Left common carotid artery plus branches (tissue), 1 donor: ENCODE measurements around the genes SULT6B1 and CYP1B1.

DNA sequence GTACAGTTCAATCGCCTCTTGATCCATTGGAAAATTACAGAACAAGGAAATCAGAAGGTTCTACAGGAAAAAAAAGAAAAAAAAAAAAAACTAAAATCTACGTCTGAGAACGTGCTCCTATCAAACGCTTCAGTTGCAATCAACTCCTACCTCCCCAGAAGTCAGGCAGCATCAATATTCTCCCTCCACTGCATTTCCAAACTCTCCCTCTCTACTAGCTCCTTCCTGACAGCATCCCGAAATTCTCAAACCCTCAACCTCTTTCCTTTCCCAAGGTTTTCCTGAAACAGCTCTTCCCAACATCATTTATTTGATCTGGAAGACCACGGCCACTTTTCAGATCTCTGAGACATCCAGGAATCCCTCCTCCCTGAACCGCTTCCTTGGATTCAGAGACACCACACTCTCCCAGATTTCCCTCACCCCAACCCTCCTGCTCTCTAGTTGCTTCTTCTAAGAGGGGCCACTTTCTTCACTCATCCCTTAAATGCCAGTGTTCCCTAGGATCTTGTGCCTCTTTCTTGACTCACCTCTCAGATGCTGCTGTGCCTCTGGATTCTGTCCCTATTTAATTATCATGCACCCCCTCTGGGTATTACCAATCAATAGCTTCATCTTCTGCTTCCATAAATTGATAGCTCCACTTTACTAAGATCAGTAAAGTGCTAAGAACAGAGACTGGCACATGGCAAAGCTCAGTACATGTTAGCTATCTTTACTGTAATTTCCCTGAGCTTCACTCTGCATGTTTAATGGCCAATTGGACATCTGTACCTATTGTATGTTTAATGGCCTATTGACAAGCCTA is 34.3 kb downstream of the FEZ2 start:
- PRO-cap = no peak

- PRO-cap = no peak
These were observed 100.2 kb downstream of the STRN start for GRCh38 chr2:36866213-36866488.

GRCh38 chr2:36921204-36922018 is 44.9 kb downstream of the STRN start:
- PRO-cap = no peak

DNA sequence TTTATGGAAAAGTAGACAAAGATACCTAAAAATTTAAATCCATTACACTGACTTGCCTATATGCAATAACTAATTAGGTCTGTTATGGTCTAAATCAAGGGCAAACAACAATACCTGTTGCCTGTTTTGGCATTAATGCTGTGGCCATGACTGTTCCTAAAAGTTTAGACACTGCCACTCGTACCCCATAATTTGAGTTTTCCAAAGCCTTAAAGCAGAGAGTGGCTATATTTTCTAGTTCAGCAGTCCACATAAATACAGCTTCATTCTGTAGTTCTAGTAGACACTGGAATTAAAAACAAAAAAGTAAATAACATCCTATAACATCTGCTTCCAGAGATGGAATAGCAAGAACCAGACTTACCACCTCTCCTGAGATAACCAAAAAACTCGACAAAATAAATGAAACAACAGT is 12.2 kb downstream of the HEATR5B start:
- PRO-cap = no peak

GRCh38 chr2:37089414-37090088 is 5.2 kb downstream of the GPATCH11 start:
- PRO-cap = no peak

GRCh38 chr2:37149559-37149927 is 7.2 kb downstream of the EIF2AK2 start:
- PRO-cap = no peak

DNA sequence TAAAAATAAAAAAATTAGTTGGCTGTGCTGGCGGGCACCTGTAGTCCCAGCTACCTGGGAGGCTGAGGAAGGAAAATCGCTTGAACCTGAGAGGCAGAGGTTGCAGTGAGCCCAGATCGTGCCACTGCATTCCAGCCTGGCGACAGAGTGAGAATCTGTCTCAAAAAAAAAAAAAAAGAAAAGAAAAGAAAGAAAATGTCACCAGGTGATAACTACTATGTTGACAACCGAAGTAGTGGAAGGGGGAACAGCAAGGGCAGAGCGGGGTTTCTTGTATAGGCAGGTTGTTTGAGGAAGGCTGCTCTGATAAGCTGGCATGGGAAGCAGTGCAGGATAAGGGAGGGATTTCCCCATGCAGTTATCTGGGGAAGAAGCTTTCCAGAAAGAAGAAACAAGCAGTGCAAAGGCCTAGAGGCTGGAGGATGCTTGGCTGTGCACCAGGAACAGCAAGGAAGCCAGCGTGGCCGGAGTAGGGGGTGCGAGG is 960 bp downstream of the EIF2AK2 start:
- PRO-cap = no peak

GRCh38 chr2:37188594-37189015 is at the start of gene SULT6B1:
Gene SULT6B1, minus strand, starts transcription at chr2:37188670.
- PRO-cap = no peak

DNA sequence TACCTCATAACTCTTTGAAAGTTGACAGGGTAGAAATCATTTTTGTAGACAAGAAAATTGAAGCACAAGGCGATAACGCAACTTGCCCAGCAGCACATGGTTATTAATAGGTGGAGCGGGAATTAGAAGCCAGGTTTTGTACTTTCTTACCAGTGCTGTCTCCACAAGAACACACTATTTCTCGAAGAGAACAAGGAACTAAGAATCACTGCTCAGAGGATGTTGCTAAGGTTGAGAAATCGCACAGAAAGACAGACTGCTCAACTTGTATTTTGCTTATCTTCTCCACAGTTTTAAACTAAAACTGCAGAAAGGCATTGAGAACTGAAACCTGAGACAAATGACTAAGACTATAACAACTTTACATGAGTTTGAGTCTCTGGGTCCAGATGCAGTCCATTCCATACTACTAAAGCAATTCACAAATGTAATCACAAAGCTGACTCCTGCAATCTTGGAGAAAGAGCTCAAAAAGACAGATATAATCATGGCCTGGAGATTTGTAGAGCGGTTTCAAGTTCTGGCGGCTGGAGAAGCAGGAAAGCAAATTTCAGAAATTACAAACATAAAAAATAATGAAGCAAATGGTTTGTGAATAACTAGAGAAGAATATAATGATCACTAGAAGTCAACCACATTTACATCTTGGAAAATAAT is 6.2 kb downstream of the PRKD3 start:
- PRO-cap = no peak

DNA sequence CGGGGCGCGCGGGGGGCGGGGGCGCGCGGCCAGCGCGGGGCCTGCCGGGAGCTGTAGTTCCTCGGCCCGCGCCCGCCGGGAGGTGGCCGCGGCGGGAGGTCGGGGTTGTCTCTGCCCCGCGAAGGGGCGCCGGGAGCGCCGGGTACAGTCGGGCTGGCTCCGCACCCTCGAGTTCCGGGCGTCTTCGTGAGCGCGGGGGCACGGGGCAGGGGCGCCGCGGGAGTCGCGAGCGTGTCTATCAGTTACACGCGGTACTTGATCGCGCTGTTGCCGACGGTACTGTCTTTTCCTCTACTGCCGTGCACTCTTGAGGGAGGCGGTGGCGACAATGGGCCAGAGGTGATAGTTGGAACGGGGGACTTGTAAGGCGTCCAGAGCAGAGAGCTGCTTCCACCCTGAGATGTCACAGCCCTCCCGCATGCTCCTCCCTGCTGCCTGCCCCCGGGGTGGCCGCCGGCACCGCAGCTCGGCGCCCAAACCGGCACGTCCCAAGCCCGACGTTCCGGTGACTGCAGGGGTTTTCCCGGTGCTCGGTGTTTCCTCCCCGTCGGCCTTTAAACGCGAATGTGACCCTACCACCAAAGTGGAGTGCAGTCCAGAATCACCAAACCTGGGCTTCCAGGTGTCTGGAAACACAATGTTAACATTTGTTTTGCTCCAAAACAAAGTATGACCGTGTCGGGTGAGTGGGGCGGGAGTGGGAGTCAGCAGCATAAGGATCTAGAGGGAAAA is 374 bp upstream of the PRKD3 start:
- PRO-cap = bidirectional peak, plus-strand start at position 69 of the sequence, minus-strand start outside the sequence

DNA sequence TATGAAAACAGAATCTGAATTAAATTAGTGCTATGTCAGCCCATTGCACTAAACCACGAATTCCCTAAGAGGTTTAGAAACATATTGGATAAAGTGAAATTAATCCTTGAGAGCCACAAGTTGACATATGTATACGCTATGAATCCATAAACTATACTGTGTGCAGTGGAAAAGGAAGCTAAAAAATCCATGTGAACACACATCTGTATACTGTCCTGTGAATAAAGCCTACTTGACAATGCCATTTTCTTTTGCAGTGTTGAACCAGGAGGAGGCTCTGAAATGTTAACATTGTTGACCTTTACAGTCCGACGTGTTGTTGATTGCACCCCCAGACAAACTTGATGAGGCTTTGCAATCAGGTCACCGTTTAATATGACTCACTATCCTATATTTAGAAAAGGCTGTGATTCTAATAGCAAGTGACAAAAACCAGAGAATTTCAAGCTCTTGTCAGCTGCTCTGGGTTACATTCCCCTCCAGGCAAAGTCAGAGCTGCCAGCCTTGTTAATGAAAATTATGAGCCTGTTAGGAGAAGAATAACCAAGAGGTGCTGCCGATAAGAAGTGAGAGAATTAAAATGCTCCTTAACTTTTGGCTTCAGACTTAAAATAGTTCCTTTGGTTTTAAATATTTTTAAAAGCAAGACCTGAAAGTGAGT is 161.9 kb downstream of the QPCT start:
- PRO-cap = no peak

DNA sequence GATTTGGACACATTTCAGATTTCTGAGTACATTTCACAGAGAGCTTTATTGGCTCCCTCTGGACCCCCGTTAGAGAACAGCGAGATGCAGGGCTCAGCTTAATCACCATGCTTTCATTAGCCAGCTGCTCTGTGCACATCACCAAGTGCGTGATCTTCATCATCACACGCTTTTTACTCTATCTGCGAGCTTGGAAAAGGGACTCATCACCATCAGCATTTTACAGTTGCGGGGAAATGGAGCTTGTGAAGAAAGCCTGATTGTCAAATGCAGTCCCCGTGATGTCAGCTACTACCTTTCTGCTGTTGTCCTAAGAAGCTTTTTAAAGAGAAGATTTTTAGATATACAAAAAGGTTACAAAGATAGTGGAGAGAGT is 88.5 kb downstream of the CDC42EP3 start:
- PRO-cap = no peak

- PRO-cap = no peak
These were observed 42.2 kb downstream of the CDC42EP3 start for GRCh38 chr2:37629328-37629617.

DNA sequence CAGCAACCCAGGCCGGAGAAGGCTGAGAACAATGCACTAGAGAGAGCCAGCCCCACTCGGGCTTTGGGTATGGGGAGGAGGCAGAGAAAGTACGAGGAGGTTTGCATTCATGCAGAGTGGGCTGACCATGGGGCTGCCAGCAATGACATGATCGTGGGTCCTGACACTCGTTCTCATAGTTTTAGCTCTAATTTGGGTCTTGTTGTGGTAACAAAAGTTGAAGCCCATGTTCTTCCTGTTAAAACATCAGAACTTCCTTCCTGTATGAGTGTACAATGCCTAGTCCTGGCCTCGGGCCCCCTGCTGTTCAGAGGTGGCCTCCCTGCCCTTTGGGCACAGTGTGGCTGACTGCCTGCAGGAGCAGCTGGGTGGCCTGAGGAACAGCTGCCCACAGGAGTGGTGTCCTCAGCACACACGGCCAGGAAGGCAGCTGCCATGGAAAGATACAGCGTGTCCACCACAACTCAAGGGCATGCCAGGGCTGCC is 22.9 kb downstream of the CDC42EP3 start:
- PRO-cap = no peak

GRCh38 chr2:37670305-37671290 is 844 bp downstream of the CDC42EP3 start:
- PRO-cap = no peak

GRCh38 chr2:37768377-37768977 is 97.0 kb upstream of the CDC42EP3 start:
- PRO-cap = no peak

DNA sequence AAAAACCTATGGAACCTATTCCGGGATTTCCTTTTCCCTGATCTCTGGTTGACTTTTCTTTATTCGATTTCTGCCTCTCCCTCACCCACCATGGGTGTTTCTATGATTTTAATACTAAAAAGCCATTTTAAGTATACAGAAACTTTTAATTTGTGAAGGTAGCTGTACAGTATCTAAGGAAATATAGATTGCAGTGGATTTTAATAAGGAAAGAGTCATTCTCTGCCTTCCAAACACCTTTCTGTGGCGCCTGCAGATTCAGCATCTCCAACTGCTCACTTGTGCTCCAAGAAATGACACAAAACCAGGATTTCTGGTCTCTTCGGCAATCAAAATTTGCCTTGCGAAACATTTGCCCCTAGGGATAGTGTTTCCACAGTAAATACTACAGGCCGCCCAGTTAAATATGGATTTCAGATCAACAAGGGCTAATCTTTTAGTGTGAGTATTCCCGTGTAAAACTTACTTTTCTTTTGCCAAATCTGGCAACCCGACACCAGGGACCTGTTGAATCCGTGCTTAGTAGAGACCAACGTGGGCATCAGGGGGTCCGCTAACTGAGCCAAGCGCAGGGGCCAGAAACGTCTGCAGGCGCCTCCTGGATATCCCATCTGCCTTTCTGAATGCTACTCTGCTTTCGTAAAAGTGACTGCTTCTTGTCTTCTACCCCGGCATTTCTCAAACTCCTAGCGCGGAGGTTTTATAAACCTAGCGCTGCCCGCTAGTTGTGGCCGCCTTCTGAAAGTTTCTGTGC is 2.7 kb downstream of the CYP1B1 start:
- PRO-cap = no peak

- PRO-cap = unidirectional peak, minus-strand start at chr2:38076151
These were observed at the start of gene CYP1B1 for GRCh38 chr2:38075886-38076582. Gene CYP1B1, minus strand, starts transcription at chr2:38076151.

GRCh38 chr2:38076583-38077122 is 702 bp upstream of the CYP1B1 start:
- PRO-cap = no peak

DNA sequence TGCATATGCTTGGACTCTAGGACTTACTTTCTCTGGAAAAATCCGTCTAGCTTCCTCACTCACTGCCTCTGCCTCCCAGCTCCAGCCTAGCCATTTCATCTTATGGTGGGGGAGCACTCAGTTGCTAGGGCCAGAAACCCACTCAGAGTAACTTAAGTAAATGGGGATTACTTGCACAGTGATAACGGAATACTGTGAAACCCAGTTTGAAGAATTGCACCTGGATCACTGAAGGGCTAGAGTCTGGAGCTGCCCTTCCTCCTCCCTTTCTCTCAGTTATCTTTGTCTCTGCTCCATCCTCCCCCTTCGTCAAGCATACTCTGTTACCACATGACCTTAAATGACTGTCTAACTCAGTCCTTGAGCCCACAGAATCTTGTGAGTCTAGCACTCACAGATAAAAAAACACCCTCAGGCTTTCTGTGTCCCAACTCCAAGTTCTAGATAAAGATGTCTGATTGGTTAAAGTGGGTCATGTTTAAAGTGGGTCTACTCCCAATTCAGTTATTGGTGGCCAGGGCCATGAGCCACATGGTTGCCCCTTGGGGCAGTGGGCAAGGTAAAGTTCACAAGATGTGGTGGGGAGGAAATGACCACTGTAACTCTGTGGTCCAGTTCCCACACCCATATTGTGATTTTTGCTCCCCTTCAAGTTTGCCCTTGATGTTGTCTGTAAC is 53.5 kb upstream of the CYP1B1 start:
- PRO-cap = no peak